ENCODE results near the gene SGMS1.

DNA sequence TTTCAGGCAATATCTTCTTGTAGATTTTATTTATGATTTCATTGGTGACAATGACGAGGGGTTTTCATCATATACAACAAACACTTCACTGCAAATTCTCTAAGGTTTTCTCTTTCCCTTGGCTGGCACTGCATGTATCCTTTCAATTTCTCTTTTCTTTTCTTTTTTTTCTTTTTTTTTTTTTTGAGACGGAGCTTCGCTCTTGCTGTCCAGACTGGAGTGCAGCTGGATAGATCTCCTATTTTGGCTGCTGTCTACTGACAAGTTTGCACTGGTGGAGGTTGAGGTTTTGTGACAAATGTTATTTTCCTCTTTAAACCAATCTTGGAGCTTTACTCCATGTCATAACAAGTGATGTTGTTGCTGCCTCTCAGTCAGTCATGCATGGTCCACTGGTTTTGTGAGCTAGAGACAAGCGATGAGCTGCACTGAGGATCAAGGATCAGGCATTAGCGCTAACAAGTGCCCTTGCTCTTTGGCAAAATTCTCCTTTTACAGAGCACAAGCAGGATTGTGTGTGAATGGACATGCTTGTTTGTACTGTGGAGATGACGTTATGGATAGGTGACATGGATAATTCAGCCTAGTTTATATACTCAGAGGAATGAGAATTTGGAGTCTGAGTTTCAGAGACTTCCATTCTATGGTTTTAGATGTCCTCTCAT, 836 bp upstream of the WDFY4 start:
- RRBS, 2 experiments: no CpG with 5 or more reads among the region's 6 CpGs

GRCh38 chr10:49759832-49760170, 2.3 kb downstream of the OGDHL start:
- RRBS, 2 experiments: no CpG with 5 or more reads among the region's 1 CpG

- RRBS, 2 experiments: no CpG with 5 or more reads among the region's 4 CpGs
These were observed 3.1 kb downstream of the ASAH2 start for GRCh38 chr10:50248187-50248615.

GRCh38 chr10:50318991-50319947, 68.0 kb upstream of the ASAH2 start:
- RRBS, 2 experiments: no CpG with 5 or more reads among the region's 5 CpGs

GRCh38 chr10:50361161-50361785, 110.0 kb upstream of the ASAH2 start:
- RRBS, 2 experiments: no CpG with 5 or more reads among the region's 7 CpGs

DNA sequence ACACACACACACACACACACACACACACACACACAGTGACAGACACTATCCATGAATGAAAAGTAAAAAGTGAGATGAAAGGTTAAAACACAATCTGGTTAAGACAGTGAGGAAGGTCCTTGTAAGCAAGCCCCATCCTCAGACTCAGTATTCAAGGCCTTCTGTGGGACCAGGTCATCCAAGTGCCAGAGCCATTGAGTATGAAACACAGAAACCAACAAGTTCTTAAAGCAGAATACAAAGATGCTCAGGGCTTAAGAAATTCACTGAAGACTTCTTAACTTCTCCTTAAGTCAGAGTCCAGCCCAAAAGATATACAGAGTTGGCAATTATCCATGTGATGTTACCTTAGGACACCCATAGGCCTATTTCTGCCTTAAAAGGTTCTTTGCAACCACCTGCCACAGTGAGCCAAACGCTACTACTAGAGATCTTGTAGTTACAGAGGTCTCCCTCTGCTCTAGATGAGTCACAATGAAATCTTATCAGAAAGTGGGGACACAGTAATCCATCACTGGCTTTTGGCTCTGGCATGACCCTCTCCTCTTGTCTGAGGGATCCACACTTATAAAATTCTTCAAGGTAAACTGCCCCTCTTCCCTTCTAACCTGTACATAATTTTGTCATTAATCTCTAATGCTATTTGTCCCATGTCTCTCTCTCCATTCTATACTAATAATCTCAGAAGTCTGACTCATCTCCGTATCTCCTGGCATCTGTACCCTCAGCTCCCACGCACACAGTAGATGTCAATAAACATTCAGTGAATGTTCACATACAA, 112.3 kb downstream of the SGMS1 start:
- RRBS, 2 experiments: no CpG with 5 or more reads among the region's 3 CpGs

DNA sequence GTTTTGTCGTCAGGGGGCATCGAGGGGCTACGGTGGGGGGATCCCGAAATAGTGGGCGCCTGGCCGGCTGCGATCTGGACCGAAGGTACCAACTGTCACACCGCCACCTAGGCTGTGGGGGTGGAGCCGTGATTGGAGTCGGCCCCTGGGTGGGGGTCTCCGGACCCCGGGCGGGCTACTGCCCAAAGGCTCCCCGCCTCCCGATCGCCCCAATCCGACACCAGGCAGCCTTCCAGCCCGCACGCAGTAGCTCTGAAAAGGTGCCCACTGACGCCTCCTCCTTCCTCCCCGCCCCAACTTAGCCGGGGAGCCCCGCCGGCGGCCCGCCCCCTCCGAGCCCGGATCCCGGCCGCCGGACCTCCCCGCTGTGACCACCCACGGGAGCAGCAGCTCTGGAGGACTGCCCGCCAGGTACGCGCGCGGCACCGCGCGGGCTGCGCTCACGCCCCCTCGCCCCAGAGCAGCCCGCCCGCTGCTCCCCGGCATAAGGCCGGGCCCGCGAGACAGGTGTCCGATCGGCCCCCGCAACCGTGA, 548 bp downstream of the SGMS1 start:
- RRBS, 2 experiments: under 1 to 2% methylated on average over 13 to 17 of the region's 55 CpGs

DNA sequence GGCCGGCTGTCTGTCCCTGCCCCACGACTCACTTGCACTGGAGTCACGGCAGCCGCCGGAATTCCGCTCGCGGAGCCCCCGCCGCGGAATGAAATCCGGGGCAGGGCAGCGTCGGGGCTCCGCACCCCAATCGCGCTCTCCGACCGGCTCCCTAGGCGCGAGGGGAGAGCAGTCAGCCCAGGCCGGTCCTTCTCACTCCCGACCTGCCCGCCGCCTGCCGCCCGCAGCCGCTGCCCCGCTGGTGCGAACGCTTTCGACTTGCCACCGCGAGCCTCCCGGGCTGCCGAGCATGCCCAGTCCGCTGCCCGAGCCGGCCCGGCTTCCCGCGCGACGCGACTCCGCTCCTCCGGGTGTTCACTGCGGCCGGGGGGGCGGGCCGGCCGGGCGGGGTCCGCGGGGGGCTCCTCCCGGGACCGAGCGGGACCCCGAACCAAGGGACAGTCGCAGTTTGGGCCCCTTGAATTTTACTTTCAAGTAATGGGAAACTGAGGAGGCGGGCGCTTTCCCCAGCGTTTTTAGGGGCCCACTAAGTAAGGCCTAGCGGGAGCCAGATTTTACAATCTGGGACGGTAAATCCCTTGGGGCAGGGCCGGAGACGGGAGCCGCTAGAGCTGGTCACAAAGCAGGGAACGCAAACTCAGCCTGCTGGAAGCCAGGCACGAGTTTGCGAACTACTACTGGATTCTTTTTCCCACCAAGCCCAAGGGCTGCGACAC, at the start of gene SGMS1:
TSS of gene SGMS1 (minus strand) at position 282 of the 716 bp plus-strand sequence.
- RRBS, 2 experiments: 1% methylated on average over 25 to 28 of the region's 72 CpGs

GRCh38 chr10:50809441-50810101, 69.8 kb downstream of the ASAH2B start:
- RRBS, 2 experiments: no CpG with 5 or more reads among the region's 8 CpGs

- RRBS, 2 experiments: no CpG with 5 or more reads among the region's 2 CpGs
These were observed 53.2 kb downstream of the A1CF start for GRCh38 chr10:50832227-50832671.

DNA sequence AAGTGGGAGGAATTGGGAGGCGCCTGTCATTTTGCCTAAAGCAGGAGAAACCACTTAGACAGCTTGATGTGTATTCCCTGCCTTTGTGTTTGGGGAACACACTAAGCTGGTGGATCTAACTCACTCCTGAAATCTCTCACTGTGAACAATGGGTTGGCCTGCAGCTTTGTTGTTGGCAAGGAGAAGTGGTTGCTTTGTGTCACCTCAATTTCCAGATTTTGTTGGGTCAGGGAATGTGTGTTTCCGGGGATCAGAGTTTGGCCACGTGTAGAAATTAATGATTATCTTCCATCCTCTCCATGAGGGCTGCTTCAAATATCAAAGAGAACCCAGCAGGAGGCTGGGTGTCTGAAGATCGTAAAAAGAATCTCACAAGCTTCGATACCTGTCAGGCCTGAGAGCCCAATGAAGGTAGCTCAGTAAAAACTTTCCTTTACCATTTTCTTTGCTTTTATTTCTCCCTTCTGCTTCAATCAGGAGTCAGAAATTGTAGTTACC, 27.8 kb downstream of the A1CF start:
- RRBS, 2 experiments: no CpG with 5 or more reads among the region's 5 CpGs

- RRBS, 2 experiments: no CpG with 5 or more reads among the region's 5 CpGs
These were observed 120.2 kb downstream of the PRKG1 start for GRCh38 chr10:51194384-51194890.

GRCh38 chr10:51209974-51210620, 135.8 kb downstream of the PRKG1 start:
- RRBS, 2 experiments: no CpG with 5 or more reads among the region's 5 CpGs

- RRBS, 2 experiments: no CpG with 5 or more reads among the region's 3 CpGs
These were observed 145.6 kb downstream of the PRKG1 start for GRCh38 chr10:51219670-51220429.

- RRBS, 2 experiments: no CpG with 5 or more reads among the region's 3 CpGs
These were observed 207.8 kb downstream of the PRKG1 start for GRCh38 chr10:51281815-51282745.

DNA sequence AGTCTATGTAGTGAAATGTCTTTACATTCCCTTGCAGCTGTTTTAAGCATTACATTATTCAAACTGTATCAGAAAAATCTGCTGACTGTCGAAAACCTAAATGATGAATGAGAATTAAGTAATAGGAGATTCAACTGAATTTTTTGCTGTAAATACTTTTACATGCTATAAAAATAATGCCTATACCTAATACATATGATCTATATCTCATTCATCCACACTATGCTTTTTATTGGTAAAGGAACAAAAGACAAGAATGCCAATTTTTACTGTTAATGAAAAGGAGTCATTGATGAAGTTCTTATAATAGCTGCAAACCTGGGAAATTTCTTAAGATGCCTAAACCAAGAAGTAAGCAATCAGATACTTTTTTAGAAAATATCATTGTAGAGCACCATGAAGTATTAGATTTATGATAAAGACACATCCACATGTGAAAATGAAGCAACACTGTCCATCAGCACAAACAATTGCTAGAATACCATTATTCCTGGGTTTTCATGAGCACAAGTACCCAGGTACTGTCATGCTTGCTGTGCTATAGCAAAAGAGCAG, 227.1 kb downstream of the CSTF2T start:
- RRBS, 2 experiments: no CpG with 5 or more reads among the region's 1 CpG

DNA sequence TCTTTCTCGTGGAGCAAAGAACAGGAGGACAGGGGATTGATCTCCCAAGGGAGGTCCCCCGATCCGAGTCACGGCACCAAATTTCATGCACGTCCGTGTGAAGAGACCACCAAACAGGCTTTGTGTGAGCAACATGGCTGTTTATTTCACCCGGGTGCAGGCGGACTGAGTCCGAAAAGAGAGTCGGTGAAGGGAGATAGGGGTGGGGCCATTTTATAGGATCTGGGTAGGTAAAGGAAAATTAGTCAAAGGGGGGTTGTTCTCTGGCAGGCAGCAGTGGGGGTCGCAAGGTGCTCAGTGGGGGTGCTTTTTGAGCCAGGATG, 275.1 kb upstream of the DKK1 start:
- RRBS, 2 experiments: no CpG with 5 or more reads among the region's 11 CpGs

DNA sequence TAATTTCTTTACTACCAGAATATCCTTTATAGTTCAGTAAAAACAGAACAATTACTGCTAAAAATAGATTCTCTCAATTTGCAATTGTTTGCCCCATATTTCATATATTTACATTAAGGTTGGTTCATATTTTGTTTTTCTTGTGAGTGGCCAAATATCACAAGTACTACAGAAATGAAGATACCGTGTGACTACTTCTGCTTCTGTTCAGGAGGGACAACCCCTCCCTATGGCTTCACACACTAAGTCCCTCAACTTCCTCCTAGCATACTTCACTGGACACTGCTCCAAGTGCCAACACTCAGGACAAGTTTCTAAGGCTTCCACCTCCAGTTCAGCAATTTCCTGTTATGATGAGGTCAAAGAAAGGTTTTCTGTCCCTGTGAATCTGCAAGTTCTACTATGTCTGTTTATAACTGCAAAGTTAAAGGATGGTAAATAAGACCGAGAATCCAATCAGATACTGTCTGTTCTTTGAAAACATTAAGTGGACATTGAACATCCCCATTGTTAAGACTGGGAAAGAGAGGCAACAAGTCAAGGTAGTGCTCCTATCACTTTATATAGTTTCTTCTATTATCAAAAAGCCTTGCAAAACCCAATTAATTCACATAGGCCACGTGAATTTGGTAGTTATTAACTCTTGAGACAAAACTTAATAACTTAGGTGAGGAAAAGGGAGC, 81.4 kb upstream of the DKK1 start:
- RRBS, 2 experiments: no CpG with 5 or more reads among the region's 3 CpGs

DNA sequence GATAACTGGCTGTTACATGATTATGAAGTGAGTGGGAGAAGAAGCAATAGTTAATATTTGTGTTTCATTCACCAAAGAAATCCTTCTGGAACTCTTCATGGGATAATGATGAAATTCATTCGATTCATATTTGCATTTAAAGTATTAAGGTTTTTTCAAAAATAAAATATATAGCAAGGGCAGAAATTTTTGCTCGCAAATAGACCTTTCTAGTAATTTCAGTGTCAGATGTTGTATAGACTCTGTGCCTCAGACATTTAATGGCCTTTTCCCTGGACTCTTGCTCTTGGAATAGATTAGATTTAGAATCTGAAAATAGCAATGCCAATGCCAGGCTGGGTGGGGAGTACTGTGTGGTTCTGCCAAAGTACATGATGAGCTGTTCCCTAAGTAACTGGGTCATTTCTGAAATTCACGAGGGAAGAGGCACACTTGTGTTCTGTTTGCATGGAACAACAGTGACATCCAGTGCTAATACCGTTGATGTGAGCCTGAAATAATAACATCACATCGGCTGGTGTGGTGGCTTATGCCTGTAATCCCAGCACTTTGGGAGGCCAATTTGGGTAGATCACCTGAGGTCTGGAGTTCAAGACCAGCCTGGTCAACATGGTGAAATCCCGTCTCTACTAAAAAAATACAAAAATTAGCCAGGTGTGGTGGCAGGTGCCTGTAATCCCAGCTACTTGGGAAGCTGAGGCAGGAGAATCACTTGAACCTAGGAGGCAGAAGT, 119.1 kb downstream of the MBL2 start:
- RRBS, 2 experiments: no CpG with 5 or more reads among the region's 6 CpGs